ENCODE measurements around a stretch of chr12.

DNA sequence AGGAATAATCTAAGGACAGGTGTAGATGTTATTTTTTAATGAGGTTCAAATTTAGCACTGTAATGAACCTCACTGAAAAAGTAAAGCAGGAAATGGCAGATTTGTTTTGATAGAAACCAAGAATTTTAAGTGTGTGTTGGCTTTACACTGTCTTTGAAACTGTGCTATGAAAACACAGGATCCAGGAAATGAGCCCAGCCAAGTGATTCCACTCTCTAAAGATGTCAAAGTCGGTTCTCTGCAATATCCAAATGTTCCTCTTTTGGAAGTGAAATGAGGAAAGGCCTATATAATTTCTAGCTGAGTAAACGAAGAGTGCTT is 367.2 kb downstream of the BTG1 start:
- PRO-cap: no peak
- RAMPAGE, long total RNA: no peak

DNA sequence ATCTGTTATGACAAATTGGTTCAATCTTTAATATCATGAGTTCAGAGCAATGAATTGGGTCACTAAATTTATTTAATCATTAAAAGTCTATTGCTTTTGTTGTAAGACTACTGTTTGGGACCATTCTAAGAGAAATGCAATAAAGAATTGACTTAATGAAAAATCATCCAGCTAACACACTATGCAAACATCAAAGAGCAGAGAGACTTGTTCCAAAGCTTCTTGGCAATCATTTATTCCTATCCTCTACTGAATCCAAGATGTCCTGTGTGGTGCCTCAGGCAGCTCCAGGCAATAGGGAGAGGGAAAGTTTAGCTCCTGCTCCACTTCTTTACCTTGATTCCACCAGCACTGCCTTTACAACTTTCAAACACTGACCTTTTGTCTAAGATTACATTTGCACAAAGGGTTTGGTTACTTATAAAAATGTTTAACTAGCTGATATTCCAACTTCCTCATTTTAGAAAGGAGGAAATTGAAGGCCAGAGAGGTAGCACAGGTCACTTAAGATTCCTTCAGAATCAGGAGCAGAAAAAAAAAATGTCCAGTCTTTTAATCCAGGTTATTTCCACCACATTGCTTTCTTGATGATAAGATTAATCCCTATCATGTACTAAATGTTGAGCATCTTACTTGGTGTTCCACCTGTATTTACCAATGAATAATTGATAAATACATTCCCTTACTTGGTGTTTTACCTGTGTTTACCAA is 192.8 kb downstream of the BTG1 start:
- PRO-cap: no peak
- RAMPAGE, long total RNA: no peak

DNA sequence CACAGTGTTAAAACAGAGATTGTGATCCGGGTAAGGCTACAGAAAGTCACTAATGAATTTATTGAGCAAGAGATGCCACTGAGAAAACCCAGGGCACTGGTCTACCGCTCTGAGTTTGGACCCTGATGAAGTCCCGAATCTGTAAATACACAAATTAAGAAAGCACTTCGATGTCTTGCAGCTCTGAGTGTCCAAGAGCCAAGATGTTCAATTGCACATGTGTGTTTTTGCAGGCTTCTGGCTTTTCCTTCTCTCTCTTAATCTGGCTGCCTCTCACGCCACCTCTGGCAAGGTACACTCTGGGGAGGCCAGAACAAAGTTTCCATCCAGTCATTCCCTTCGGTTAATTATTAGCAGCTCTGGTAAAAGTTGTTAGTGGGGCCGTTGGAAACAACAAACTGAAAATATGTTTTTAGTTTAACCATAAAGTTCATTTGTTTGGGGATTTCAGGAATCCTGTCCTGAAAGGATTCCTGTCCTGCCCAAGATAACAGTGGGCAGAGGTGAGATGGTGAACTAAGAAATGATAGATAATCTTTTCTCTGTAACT is 75.4 kb downstream of the BTG1 start:
- PRO-cap: no peak
- RAMPAGE, long total RNA: no peak

DNA sequence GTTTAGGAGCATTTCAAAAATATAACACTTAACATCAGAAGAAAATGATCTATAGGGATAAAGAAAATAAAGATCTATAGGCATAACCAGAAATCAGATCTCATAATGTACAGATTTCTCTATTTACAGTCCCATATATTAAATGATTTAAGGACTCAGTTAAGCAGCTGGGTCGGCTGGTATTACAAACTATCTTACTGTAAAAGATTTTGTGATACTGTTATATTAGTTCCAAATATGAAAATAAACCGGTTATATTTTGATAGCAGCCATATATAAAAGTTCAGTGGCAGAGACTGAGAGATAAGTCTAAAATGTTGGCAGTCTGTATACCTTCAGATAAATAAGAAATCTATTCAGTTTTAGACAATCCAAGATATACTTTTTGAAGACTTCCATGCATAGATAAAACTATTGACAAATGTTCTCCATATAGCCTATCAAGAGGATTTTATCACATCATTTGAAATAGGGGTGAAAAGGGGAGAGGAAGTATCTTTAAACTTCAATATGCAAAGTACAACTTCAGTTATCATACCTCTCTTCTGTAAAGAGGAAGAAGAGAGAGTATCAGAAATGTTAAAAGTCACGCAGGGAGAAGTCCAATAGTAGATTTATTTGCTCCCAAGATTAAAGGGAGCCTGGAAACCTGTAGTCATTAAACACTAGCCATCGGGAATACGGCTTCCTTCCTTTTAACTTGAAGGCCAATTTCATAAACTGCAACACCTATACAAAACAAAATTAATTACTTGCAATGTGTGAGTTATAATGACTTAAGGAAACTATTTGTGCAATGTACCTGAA is 5.0 kb downstream of the BTG1 start:
- PRO-cap: no peak
- RAMPAGE, long total RNA: no peak

- PRO-cap: bidirectional peak, plus-strand start at chr12:92146202, minus-strand start at chr12:92145850
- RAMPAGE, long total RNA: no peak
Observed at GRCh38 chr12:92145937-92146927, 586 bp upstream of the BTG1 start.

DNA sequence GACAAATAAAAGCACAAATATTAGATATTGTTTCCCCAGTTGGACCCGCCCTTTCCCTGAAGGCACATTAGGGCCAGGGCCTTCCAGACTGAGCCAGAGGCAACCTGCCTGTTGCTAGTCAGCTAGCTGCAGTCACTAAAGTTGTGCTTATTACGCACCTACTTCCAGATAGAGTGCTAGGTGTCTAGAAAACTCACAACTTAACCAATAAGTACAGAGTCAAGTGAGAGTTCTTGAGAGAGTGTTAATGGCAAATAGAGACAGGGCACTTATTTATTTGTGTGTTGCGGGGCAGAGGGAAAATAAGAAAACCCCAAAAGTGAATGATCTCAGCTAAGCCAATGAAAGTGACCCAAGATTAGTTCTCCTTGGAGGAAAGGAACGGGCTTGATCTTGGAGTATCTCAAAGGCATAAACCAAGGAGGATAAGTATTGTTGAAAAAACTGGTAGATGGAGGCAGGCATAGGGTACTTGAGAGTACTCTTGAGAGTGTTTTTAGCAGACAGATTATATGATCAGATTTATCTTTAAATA is 3.1 kb upstream of the BTG1 start:
- PRO-cap: no peak
- RAMPAGE, long total RNA: no peak

DNA sequence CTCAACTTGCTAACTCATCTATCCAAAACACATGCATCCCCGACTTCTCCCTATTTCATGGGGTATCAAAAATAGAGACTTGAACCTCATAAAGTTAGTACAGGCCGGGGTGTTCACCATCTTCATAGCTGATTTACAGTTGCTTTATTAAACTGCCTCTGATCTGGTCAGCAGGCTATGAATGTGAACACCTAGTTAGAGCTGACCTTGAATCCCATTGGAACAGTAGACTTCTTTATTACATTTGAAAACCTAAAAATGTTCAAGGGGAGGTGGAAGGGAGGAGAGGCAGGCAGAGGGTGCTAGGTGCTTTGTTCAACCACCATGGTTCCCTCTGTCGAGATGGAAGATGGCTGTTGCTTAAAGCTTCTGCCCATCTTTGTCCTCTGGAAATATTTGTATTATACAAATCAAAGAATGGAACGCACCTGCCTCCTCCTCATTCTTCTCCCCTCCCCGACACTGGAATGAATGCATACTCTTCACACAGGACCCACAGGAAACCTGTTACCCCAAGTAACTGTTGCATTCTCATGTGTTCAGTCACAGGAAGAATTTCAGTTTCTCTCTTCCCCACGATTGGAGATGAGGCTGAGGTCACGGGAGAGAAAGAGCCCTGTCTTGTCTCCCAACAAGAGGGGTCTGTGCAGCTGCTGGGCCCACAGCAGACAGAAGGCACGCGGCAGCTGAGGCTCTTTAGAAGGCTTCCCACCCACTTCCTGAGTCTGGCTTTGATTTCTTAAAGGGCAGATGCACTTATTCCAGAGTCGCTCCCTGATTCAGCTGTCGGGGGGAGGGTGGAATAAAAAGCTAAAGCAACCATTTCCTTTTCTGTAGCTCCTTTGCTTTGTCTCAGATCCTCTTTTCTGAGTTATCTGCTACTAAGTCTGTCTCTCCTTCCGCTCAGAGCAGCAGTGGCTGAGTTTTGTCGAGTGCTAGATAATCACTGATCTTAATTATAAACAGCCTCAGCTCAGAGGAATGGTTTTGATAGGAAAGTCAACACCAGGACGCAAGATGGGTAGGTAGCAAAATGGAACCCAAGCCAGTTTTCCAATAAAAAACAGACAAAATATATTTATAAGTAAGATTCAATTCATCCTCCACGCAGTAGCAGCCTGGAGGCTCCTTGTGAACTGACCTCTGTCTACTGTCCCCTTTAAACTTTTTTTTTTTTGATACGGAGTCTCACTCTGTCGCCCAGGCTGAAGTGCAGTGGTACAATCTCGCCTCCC is 217.9 kb upstream of the BTG1 start:
- PRO-cap: no peak
- RAMPAGE, long total RNA: no peak

GRCh38 chr12:92411775-92412176 is 266.1 kb upstream of the BTG1 start:
- PRO-cap: no peak
- RAMPAGE, long total RNA: no peak

GRCh38 chr12:92467687-92468861 is 234.7 kb upstream of the PLEKHG7 start:
- PRO-cap: no peak
- RAMPAGE, long total RNA: no peak

- PRO-cap: no peak
- RAMPAGE, long total RNA: no peak
Observed at GRCh38 chr12:92539154-92539835, 163.5 kb upstream of the PLEKHG7 start.

DNA sequence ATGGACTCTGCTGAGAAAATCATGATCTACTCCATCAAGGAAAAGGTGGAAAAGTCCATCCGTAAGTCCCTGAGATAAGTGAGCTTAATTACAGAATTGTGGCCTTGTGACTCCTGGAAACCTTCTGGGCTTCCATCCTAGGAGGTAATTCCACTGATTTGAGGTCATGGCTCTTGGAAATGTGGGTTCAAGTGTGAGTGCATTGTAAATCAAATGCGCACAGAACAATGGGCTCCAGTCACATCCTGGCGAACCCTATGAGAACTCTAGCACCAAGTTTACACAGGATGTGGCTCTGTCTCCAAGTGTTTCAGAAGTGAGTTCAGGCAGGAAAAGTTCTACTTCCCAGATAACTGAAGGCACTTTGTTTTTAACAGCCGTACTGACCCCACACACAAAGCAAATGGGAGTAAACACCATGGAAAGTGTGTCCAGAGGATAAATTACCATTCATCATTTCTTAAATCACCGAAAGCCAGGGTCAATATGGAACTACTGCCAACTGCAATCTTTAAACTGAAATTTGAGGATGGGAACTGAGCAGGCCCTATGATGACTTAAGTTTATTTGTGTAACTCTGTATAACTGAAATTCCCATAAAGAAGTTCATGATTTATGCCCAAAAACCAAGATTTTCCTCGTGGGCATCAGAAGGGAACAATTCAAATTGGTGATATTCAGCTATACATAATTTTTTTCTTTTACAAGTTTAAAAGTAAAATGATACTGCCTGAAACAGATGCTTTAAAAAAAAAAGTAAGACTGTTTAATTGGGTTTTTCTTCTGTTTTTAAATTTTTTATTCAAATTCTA is 51.6 kb downstream of the PLEKHG7 start:
- PRO-cap: no peak
- RAMPAGE, long total RNA: no peak

- PRO-cap: no peak
- RAMPAGE, long total RNA: no peak
Observed at GRCh38 chr12:92926964-92927651, 2.0 kb downstream of the EEA1 start.

DNA sequence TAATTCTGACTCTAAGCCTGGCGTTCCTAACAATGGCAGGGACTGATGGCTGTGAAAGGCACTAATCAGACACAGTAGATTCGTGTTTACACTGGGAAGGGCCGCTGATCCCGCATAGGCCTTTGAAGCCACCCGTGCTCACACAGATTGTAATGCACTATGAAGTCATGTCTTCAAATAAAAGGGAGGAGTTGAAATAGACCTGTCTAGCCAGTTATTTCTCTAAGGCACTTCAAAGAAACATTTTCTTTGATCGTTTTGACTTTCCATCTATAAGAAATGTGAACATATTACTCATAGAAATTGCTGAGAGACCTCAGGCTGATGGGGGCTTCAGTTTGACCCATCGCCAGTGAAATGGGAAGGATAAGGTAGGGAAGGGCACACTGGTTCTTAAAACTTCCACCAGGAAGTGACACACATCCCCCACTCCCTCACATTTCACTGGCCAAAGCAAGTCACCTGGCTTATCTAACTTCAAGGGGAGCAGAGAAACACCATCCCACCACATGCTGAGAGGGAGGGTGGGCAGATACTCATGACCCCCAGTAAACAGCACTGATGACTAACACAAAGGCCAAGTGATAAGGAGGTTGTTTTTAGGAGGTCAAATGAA is 91.4 kb upstream of the EEA1 start:
- PRO-cap: no peak
- RAMPAGE, long total RNA: no peak

DNA sequence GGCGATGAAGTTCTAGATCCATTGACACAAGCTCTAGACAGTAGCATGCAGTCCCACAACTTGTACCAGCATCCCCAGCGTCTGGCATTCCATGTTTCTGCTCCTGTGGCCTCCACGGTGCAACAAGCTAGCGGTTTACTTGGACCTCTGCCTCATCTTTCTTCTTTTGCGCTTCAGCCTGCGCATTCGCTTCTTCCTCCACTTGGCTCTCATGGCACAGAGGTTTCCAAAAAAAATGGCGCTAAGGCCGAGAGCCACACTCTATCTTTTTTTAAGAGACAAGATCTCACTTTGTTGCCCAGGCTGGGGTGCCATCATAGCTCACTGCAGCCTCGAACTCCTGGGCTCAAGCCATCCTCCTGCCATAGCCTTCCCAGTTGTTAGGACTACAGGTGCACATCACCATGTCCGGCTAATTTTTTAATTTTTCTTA is 154.4 kb upstream of the EEA1 start:
- PRO-cap: no peak
- RAMPAGE, long total RNA: no peak

DNA sequence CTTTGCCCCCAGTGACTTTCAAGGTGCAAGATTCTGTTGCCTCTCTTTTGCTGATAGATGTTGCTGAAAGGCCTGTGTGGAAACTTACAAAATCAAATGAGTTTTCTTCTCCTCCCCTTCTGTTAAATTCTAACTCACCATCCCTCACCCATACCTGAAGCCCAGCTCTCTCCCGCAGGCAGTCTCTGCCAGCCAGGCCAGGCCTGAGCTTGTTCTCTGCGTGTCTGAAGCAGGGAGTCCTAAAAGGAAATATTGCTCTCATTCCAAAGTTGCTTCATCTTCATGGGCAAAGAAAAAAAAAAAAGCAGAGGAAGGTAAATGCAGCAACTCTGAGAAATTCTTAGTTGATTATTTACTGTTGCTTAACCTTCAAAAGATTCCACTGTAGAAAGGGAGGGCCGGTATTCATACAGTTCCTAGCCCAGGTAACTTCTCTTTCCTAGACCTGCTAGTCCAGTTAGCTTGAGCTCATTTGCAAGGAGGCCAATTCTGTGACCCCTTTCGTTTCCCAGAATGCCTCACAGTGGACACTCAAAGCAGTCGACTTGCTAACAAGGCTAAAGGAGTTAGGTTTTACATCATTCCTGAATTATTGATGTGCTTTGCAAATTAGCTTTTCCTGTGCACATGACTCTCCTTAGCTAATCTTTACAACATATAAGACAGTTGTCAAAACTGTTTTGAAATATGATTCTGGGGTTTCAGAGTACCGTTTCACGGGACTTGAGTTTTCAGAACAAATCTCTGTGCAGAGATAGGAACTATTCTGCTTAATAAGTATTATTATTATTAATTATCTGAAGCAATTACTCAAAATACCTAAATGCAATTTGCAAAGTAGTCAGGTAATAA is 193.6 kb upstream of the EEA1 start:
- PRO-cap: no peak
- RAMPAGE, long total RNA: no peak

- PRO-cap: no peak
- RAMPAGE, long total RNA: no peak
Observed at GRCh38 chr12:93198008-93198656, 179.6 kb upstream of the NUDT4 start.

- PRO-cap: unidirectional peak, plus-strand start at chr12:93378402; bidirectional peak, plus-strand start at chr12:93378771, minus-strand start at chr12:93378695
- RAMPAGE, long total RNA: no peak
Observed at GRCh38 chr12:93378282-93379321, 877 bp downstream of the NUDT4 start.

DNA sequence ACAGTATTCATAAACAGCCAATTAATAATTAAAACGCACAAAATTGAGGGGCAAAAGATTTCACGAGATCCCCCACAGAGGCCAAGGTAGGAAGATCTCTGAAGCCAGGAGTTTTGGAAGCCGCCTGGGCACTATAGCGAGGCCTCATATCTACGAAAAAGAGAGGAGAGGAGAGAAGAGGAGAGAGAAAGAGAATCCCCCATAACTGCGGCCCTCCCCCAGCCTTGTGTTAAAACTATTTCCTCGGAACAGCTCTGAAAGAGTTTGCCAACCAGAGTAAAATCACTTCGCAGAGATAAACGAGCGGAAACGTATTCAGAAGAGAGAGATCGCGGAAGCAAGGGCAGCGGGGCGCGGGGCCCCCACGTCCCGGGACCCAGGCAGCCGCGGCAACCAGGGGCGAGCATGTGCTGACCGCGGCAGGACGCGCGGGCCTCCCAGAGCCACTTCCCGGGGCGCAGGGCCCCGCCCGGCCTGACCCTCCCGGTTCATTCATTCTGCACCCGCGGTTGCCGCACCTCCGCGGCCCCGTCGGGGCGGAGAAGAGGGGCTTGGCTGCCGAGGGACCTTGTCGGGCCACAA is 784 bp downstream of the UBE2N start:
- PRO-cap: unidirectional peak, plus-strand start at position 314 of the sequence
- RAMPAGE, long total RNA: no peak

GRCh38 chr12:93466979-93467340 is 354 bp upstream of the MRPL42 start:
- PRO-cap: no peak
- RAMPAGE, long total RNA: no peak

DNA sequence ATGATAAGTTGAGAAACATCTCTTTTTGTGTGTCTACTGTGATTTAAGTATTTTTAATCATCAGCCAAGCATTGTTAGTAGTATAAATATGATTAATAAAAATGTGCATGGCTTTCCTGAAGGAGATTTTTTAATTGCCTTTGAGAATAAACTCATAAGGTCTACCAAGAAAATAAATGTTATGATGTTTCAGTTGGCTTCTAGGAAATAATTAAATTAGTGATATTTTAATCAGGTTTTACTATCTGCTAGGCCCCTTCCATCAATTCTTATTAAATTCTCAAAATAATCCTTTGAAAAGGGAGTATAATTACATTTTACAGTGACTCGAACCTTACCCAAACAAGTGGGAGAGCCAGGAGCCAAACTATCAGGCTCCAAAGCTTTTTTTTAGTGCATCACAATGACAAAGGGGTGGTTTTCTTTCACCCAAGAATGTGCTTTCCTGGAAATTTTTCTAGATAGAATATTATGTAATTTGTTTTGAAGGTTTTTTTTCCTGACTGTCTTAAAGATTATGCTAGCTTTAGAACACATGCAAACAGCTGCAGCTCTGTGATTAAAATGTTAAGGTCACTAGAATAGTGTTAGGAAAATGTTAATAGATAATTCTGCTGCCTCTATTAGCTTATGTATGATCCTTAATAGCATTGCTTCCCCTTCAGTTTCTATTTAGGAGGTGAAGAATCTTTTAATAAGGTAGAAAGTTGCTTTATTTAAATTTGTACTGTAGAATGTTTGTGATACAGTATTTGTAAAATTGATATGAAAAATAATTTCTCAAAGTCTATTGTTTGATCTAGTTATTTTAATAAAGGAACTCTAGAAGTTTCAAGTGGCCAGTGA is 34.6 kb downstream of the MRPL42 start:
- PRO-cap: no peak
- RAMPAGE, long total RNA: no peak

Measured in Karpas-422 (cell line).